Bronchial epithelial cell (primary cell): ENCODE data around the gene SNX9.

- RRBS, 2 experiments, result no CpG with 5 or more reads among the region's 14 CpGs
These were observed 225.8 kb downstream of the TMEM242 start for GRCh38 chr6:157097430-157097941.

DNA sequence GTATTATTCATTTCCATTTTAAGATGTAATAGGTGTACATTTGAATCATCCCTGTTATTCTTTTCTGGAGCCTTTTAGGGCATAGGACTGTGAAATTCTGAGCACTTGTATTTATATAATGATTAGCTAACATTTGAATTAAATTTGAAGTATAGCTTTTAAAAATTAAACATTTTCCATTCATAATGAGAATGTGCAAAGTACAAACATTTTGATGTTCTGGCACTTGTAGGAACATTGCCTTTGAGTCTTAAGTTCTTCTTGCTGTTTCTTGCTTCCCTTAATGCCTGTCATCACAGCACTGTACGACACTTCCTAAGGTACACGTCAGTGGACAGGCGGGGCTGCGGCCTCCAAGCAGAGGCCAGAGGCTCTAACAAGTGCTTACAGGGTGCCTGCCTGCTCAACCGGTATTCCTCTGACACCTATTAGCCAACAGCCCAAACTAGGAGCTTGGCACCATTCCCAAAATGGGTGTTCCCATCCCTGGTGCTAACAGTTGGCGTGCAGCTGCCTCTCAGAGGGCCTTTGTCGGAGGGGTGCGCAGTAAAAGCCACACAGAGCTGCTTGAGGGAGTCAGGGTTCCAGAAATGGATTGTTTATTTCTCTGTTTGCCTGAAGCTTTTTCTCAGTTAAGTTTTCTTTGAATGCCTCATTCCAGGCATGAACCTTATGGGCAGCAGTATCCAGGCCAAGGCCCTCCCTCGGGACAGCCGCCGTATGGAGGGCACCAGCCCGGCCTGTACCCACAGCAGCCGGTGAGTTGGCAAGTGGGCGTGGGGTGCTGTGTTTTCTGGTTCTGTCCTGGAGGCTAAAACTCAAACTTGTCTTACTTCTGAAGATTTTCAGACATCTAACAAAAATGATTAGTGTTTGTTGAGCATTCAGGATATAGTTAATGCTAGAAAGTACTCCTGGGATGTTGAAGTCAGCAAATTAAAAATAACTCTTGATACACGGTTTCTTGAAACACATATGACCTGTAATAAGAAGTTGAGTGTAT lies 124.9 kb downstream of the TMEM242 start:
- RRBS, 2 experiments, result no CpG with 5 or more reads among the region's 15 CpGs

- RRBS, 2 experiments, result no CpG with 5 or more reads among the region's 4 CpGs
These were observed 103.5 kb downstream of the TMEM242 start for GRCh38 chr6:157219920-157220119.

DNA sequence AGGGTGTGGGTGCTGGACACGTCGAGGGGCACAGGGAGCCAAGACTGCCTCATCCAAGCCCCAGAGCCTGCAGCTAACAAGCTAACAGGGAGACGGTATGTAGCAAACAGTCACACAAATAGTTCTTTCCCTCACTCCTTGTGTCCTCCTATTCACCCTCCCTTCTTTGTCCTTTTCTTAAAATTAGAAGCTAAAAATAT lies 97.6 kb downstream of the TMEM242 start:
- RRBS, 2 experiments, result no CpG with 5 or more reads among the region's 3 CpGs

GRCh38 chr6:157304702-157305782 lies 18.3 kb downstream of the TMEM242 start:
- RRBS, 2 experiments, result no CpG with 5 or more reads among the region's 15 CpGs

- RRBS, 2 experiments, result no CpG with 5 or more reads among the region's 6 CpGs
These were observed 139.9 kb downstream of the ZDHHC14 start for GRCh38 chr6:157520918-157521342.

DNA sequence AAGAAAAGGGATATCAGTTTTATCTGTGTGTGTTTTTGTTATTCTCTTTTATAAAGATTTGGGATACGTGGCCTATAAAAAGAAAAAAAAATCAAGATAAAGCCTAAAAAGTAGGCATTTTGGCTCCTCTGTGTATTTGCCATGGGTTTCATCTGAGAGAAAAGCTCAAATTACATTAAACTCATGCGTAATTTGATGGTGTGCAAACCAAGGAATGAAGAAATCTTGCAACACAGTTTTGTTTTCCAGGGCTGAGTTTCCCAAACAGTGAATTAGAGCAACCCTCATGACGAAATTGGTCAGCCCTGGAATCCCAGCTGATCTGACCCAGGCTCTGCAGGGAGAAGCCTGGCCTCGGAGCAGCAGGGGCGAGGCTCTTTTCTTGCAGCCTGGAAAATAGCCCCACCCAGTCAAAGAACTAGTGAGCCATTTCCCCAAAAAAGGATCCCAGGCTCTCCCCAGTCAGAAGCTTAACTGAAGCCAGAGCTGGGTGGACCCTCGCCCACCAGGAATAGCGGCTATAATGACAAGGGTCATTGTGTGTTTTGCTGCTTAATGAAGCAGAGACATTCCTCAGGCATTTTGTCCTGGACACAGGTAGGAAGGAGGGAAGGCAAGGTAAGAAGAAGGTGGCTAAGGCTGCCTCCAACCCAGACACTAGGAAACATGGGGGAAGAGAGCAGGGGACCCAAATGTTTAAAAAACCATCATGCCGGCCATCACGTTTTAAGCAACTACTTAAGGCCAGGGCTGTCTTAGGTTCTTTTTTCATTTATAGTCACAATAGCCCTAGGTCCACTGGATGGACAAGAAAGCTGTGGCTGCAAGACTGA lies 107.2 kb upstream of the SNX9 start:
- RRBS, 2 experiments, result no CpG with 5 or more reads among the region's 9 CpGs

- RRBS, 2 experiments, result 2% methylated on average over 90 to 94 of the region's 146 CpGs
These were observed at the start of gene SNX9 for GRCh38 chr6:157822293-157823545. Gene SNX9 (plus strand): TSS chr6:157823246.

GRCh38 chr6:157832508-157833019 lies 9.5 kb downstream of the SNX9 start:
- RRBS, 2 experiments, result no CpG with 5 or more reads among the region's 2 CpGs

- RRBS, 2 experiments, result no CpG with 5 or more reads among the region's 19 CpGs
These were observed 53.1 kb upstream of the SYNJ2 start for GRCh38 chr6:157928290-157929196.

DNA sequence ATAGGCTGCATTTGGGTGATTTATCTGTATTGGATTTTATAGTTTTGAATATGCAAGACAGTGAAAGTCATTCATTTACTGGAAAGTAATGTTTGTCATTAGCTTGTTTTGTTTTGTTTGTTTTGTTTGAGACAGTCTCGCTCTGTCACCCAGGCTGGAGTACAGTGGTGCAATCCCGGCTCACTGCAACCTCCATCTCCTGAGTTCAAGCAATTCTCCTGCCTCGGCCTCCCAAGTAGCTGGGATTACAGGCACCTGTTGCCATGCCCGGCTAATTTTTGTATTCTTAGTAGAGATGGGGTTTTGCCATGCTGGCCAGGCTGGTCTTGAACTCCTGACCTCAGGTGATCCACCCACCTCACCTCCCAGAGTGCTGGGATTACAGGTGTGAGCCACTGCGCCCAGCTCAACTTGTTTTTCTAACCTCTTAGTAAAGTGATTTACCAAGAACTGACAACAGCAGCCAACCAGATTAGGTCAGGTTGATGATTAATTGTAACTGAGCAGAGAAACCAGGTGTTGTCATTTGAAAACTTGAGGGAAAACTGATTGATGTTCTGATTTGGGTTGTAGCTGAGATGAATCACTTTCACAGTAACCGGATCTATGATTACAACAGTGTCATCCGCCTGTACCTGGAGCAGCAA lies 41.2 kb upstream of the SYNJ2 start:
- RRBS, 2 experiments, result no CpG with 5 or more reads among the region's 7 CpGs

- RRBS, 2 experiments, result no CpG with 5 or more reads among the region's 13 CpGs
These were observed 44.3 kb downstream of the SYNJ2 start for GRCh38 chr6:158025833-158026422.

DNA sequence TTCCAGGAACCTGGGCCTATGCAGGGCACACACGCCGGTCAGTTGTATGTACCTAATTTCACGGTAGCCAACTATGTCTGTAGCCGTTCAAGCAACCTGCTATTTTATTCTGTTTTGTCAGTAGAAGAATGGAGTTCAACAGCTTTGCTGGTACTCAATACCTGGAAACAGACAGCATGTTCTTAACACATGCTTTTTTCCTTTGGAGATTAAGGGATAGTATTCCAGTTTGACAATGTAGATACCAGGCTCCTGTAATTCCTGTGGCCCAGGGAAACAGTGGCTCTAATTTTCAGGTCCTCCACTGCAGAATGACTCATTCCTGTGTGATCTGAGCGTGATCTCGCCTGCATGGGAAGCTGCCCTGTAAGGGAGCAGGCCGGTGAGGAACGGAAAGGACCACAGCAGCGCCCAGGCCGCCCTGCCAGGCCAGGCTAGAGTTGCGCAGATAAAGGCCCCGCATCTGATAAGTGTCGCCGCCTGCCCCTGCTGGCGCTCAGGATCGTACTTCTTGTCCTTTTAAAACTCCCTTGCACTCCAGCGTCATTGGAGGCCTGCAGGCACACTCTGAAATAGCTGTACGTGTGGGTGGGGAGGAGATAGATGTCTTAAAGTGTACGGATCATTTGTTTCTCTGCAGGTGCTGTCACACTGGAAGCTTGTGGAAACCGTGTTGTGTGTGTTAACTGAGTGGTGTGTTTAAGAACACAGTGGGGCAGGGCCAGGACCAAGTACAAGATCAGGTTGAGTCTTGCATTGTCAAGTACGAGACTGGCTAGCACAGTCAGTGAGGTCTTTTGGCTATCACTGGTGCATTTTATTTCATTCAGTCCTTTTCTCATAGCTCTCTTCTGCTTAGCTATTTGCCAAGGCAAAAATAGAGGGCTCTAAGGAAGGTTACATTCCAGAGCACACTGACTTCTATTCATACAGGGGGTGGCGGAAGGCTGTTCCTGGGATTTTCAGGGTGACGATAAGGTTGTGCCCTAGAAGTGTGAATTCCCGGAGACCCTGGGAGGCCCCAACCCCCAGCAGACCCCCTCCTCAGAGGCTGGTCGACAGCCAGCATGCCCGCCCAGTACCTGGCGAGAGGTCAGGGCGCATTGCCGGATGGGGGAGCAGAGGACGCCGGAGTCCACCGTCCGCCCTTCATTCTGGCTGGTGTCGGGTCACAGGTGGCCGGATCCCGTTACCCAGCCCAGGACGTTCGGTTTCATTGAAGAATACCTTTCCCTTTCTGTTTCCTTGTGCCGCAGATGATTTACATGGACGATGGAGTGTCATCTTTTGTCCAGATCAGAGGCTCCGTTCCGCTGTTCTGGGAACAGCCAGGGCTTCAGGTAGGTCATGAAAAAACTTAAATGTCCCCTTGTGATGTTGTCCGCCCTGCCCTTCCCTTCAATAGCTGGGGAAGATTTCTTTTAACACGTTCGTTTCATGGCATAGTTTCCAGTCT lies 60.9 kb downstream of the SYNJ2 start:
- RRBS, 2 experiments, result 67 to 89% methylated on average over 9 of the region's 45 CpGs

DNA sequence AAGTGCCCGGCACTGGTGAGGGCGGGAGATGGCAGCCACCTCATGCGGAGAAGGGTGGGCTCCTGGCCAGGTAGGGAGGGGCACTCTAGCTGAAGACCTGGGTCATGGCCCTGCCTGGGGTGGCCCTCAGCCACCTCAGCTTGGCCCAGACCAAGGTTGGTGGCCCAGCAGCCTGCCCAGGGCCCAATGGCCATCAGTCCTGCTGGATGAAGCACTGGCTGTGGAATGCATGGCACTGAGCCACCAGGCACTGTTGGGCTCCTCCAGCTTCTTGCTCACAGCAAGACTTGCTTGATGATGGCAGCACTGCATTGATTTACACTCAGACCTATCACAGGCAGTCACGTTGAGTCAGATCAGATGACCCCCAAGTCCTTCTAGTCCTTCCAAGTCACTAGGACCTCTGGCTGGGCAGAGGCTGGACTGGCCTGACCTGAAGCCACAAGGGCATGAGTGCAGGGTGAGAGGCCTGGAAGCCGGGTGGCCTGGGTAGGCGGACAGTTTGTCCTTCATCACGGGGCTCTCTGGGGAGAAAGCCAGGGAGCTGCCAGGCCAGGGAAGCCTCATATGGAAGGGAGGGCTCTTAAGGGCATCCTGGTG lies 79.2 kb downstream of the SYNJ2 start:
- RRBS, 2 experiments, result no CpG with 5 or more reads among the region's 7 CpGs

- RRBS, 2 experiments, result no CpG with 5 or more reads among the region's 12 CpGs
These were observed 71.5 kb downstream of the SERAC1 start for GRCh38 chr6:158096386-158097062.

GRCh38 chr6:158231961-158232674 lies 64.0 kb downstream of the GTF2H5 start:
- RRBS, 2 experiments, result 2% methylated on average over 28 of the region's 110 CpGs

DNA sequence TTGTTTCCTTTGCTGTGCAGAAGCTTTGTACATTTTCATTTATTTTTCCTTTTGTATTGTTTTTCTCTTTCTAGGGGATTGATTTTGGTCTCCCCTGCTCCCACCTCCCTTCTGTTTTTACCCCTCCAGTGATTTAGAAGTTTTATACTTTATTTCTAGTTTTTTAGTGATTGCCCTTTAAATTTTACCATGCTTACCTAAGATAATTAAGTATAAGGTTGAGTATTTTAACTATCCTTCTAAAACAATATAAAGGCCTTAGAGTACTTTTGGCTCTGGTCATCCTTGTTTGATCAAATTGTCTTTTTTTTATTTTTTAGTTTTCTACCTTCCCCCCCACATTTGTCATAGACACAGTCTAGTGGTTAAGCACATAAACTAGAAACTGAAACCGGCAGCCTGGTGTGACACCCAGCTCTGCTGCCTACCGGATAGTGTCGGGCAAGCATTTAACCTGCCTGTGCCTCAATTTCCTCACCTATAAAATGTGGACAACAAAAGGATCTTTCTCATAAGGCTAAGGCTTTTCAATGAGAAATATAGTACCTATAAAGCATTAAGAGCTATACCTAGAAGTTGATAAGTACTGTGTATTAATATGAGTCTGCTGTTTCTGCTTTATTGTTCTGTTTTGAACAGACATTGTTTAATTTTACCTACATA lies 21.7 kb upstream of the TULP4 start:
- RRBS, 2 experiments, result no CpG with 5 or more reads among the region's 3 CpGs

DNA sequence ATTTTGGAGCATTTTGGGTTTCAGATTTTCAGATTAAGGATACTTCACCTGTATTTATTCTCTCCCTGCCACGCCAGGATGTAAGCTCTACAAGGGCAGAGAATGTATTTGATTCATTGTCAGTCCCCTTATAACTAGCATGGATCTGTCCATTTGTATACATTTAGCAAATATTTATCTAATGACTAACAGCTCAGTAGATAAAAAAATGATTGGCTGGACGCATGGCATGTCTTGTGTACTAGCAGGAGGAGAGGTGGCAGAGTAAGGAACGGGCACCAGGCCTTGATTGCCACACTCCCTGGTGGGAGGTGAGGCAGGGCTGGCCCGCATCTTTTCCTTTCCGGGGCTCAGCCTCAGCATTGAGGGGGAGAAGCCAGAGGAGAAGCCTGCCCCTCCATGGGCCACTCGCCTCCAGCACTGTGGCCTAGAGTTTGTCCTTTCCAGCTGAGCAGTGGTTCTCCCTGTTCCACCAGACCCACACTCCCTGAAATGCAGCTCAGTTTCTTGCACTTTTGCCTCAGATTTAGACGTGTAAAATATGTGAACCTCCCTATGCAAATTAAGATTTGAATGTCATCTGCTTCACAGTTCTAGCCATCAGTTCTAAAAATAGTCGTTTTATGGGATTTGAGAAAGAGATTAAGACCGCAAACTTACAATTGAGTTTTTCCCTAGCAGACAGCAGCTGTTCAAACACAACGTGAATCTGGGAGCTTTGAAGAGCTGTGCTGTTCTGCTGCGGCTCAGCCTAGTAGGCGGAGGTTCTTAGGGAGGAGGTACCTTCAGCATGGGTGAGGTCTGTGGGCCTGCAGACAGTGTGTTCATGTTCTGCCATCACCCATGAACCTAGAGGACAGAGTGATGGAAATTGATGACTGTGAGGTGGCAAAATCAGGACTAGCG lies 84.8 kb upstream of the TMEM181 start:
- RRBS, 2 experiments, result no CpG with 5 or more reads among the region's 13 CpGs

DNA sequence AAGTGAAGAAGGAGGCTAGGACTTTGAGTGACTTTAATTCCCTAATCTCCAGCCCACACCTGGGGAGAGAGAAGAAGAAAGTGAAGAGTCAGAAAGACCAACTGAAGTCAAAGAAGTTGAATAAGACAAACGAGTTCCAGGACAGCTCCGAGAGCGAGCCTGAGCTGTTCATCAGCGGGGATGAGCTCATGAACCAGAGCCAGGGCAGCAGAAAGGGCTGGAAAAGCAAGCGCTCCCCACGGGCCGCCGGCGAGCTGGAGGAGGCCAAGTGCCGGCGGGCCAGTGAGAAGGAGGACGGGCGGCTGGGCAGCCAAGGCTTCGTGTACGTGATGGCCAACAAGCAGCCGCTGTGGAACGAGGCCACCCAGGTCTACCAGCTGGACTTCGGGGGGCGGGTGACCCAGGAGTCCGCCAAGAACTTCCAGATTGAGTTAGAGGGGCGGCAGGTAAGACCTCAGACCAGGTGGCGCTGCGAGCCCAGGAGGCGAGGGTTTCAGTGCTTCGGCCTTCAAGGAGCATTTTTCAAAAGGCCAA lies 56.1 kb upstream of the TMEM181 start:
- RRBS, 2 experiments, result no CpG with 5 or more reads among the region's 25 CpGs

- RRBS, 2 experiments, result no CpG with 5 or more reads among the region's 20 CpGs
These were observed 5.2 kb downstream of the TMEM181 start for GRCh38 chr6:158564906-158565718.